Neural progenitor cell (in vitro differentiated cells): Measurements from ENCODE around the gene YKT6.

GRCh38 chr7:42237777-42238371 is 865 bp upstream of the GLI3 start:
- RAMPAGE, long total RNA = no peak

DNA sequence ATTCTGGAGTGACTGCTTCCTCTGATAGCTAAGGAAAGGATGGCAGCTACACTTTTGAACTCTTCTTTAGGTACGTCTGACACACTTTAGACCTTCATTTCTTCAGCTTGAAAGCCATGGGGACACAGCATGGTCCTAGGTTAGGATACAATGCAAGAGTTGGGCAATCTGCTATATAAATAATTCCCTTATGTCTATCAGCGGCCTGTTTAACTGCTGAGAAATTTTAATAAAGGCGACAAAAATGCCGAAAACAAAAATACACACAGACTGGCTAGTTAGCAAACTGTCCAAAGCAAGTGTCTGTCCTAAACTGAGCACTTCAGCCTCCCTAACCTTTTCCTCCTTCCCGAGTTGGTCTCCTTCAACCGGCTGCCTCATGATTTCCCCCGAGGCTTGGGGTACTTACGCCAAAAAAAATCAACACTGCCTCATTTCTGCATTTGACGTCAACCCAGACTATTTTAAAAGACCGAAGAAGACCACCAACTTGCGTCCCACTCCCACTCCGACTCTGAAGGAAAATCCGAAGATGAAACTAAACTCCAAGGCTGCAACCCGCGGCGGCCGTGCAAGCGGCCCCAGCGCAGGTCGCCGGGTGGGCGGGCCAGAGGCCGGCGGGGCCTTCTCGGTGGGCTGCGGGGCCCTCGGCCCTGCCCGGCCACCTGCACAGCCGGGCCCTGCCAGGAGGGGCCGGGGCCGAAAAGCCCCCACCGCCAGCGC is 650 bp downstream of the C7orf25 start:
- RAMPAGE, long total RNA = no peak

DNA sequence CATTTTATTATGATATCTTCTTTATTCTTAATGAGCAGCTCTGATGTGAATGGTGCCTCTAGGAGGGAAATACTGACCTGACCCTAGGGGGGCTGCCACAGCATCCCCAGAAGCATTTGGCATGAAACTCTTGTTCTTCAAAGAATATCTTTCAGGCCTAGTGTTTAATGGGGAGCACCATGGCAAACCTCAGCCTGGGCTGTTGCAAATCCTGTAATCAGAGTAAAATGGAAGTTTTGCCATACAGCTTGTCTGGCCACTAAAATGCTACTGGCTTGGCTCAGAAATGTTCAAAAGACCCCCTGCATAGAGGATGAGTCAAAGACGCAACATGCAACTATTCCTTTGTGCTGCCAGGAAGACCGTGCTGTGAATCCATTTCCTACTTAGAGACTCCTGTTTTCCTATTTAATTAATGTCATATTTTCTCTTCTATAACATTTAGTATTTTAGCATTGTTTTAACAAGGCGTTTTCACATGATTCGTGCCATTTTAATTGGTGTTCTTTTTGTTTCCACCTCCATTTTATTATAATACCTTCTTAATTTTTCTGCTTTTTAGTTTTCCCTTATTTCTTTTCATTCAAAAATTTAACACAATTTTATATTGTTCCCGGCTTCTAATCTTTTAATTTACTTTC is 26.8 kb downstream of the HECW1 start:
- RAMPAGE, long total RNA = no peak

DNA sequence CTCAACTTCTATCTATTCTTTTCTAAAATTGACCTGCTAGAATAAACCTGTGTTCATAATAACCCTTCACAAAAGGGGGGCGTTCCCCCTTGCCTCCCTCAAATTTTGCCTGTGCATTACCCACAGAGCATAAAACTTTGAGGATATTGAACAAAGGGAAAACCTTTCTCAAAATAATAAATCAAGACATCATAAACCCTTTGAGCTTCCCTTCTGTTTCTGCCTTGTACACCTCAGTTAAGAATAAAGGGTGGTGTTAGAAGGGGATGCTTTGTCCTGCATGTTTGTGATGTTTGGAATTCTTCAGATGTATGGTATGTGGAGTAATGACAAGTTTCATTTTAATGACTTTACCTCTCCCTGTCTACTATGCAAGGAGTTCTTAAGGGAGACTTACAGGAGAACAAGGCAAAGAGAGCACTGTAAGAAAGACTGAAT is 99.2 kb downstream of the HECW1 start:
- RAMPAGE, long total RNA = no peak

GRCh38 chr7:43577394-43577949 is 5.4 kb upstream of the STK17A start:
- RAMPAGE, long total RNA = no peak

GRCh38 chr7:43609063-43609988 is 26.4 kb downstream of the STK17A start:
- RAMPAGE, long total RNA = no peak

DNA sequence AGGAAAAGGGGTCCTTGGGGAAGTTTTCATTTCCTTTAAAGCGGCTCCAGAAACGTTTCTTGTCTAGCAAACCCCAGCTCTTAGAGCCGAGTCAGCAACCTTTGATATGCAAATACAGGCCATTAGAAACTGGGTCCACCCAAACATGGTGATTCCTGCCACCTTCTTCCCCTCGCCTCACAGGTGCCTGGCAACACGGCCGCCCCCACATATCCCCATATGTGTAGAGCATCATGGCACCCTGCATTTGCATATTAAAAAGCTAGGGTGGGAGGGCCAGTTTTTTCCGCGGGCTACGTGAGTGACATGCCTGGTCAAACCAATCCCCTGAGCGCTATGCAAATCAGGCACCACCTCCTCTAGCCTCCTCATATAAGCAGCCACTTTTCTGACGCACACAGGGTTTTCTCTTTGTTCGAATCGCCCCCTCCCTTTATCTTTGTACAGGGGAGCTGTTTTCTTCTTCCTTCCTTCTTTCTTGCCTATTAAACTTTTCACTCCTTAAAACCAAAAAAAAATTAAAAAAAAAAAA is 60.0 kb downstream of the COA1 start:
- RAMPAGE, long total RNA = no peak

DNA sequence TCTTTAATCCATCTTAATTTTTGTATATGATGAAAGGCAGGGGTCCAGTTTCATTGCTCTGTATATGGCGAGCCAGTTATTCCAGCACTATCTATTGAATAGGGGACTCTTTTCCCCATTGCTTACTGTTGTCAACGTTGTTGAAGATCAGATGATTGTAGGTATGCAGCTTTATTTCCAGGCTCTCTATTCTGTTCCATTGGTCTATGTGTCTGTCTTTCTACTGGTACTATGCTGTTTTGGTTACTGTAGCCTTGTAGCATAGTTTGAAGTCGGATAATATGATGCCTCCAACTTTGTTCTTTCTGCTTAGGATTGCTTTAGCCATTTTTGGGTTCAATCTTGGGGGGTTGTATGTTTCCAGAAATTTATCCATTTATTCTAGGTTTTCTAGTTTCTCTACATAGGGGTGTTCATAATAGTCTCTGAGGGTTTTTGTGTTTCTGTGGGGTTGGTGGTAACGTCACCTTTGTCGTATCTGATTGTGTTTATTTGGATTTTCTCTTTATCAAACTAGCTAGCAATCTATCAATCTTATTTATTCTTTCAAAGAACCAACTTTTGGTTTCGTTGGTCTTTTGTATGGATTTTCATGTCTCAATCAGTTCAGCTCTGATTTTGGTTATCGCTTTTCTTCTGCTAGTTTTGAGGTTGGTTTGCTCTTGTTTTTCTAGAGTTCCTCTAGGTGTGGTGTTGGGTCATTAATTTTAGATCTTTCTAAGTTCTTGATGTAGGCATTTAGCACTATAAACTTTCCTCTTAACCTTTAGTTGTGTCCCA is 26.9 kb downstream of the COA1 start:
- RAMPAGE, long total RNA = no peak

DNA sequence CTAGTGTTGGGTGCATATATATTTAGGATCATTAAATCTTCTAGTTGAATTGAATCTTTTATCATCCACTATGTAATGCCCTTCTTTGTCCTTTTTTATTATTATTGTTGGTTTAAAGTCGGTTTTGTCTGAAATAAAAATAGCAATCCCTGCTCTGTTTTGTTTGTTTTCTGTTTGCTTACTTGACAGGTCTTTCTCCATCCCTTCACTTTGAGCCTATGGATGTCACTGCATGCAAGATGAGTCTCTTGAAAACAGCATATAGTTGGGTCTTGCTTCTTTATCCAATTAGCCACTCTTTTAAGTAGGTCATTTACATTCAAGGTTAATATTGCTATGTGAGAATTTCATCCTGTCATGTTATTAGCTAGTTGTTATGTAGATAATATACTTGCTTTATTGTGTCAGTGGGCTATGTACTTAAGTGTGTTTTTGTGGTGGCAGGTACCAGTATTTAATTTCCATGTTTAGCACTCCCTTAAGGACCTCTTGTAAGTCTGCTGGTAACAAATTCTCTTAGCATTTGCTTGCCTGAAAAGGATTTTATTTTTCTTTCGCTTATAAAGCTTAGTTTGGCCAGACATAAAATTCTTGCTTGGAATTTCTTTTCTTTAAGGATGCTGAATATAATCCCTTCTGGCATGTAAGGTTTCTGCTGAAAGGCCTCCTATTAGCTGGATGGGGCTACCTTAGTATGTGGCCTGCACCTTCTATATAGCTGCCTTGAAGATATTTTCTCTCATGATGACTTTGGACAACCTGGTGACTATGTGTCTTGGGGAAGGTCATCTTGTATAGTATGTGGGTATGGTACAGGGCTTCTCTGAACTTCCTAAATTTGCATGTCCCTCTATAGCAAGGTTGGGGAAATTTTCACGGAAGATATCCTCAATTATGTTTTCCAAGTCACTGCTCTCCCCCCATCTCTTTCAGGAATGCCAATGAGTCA is 25.5 kb downstream of the COA1 start:
- RAMPAGE, long total RNA = no peak

DNA sequence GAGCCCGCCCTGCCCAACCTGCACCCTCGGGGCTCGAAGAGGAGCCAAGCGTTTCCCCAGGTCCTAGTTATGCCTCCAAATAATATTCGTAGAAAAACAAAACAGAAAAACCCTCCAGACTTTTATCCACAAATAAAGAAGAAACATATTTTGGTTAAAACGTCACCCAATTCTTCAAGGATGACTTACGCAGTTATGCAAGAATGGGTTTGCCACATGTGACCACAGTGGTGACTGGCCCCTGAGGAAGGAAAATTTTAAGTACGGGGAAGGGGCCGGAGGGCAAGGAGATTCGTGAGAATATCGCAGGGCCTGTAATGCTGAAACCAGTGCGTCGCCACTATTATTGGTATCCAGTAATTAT is 494 bp upstream of the MRPS24 start:
- RAMPAGE, long total RNA = no peak

GRCh38 chr7:43905001-43905868 is 1.2 kb downstream of the URGCP start:
- RAMPAGE, long total RNA = no peak

DNA sequence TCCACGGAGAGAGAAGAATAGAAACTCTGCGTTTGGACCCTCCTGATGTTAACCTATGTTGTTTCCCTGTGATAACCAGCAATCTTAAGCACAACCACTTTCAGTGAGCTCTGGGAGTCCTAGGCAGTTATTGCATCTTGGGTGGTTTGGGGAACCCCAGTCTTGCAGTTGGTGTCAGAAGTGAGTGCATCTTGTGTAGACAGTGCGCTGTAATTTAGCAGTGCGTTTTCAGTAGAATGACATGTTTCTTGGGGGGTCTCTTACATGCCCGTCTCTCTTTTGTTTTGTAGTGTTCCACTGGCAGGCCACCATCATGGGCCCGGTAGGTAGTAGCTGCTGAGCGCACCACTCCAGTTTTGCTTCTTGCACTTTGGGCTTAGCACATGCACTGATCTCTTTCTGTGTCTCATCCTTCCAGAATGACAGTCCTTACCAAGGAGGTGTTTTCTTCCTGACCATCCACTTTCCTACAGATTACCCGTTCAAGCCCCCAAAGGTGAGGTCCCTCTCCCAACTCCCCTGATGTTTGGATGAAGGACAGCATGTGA is 16.4 kb downstream of the UBE2D4 start:
- RAMPAGE, long total RNA = no peak

DNA sequence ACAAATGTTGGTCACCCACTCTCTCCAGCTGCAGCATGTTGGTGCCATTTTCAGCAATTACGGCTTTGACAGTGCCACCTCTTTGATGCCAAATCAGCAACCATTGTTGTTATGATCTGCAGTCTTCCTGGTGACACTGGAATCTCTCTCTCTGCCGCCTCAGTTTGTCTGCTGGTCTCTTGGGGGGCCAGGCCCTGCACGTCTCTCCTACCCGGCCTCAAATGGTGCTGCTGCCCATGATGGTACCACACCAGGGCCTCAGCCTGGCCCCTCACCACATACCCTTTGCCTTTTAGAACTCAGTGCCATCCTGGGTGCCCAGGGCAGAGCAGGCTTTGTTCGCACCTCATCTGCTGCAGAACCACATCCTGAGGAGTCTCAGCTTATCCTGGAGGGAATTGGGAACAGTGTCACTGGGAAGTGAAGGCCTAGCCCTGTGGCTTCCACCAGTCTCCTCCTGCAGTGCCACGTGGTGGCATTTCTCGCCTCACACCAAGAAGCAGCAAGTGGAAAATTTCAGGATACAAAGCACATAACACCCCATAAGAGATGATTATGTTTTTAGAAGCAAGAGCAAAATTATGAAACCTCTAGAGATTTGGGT is 26.7 kb downstream of the UBE2D4 start:
- RAMPAGE, long total RNA = no peak

DNA sequence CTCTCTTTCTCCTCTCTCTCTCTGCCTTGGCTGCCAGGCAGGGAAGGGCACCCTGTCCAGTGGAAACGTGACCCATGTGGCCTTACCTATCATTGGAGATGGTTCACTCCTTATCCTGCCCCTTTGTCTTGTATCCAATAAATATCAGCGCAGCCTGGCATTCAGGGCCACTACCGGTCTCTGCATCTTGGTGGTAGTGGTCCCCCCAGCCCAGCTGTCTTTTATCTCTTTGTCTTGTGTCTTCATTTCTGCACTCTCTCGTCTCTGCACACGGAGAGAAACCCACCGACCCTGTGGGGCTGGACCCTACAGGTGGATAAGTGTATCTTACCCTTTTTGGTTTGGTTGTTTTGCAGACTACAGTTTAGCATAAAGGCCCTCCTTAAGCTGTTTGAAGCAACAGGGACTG is 23.0 kb downstream of the SPDYE1 start:
- RAMPAGE, long total RNA = no peak

DNA sequence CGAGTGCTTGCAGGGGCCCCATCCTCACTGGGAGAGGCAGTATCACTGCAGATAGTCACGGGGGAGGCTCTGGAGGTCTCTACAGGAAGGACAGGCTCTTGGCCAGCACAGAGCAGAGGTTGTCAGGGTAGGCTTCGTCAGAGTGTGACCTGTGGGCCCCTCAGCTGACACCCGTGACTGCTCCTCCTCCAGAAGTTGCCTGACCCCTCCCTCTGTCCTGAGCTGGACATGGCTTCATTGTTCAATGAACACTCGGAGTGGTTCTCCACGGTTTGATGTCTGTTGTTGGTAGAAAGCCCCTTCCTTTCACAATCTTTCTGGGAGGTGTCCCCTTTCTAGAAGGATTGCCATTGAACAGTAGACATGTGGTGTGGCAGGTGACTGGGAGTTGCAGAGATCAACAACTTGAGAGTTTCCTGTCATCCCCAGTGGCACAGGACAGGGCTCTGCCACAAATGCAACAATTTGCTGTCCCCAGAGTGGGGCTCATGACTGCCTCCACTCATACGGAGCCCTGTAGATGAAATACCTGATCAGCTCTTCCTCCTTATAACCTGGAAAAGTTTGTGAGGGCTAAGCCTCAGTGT is 6.2 kb downstream of the DBNL start:
- RAMPAGE, long total RNA = no peak

DNA sequence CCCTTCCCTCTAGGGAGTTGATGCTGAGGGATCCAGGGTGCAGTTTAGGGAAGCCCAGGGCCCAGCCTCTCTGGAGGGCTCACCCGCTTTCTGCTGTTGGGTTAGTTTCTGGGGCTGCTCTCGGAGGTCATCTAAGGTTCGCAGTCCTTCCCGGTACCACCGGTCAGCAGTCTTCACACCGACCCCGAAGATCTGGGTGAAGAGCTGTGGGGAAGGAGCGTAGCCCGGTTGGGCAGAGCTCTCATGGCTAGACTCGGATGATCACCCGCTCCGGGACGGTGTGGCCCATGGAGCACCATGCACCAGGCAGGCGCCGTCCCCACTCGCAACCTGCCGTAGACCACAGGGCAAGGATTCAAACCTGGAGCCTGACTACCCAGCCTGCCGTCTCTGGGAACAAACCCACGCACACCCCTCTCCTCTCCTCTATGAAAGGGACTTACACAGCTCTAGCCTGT is 5.9 kb downstream of the POLM start:
- RAMPAGE, long total RNA = no peak

DNA sequence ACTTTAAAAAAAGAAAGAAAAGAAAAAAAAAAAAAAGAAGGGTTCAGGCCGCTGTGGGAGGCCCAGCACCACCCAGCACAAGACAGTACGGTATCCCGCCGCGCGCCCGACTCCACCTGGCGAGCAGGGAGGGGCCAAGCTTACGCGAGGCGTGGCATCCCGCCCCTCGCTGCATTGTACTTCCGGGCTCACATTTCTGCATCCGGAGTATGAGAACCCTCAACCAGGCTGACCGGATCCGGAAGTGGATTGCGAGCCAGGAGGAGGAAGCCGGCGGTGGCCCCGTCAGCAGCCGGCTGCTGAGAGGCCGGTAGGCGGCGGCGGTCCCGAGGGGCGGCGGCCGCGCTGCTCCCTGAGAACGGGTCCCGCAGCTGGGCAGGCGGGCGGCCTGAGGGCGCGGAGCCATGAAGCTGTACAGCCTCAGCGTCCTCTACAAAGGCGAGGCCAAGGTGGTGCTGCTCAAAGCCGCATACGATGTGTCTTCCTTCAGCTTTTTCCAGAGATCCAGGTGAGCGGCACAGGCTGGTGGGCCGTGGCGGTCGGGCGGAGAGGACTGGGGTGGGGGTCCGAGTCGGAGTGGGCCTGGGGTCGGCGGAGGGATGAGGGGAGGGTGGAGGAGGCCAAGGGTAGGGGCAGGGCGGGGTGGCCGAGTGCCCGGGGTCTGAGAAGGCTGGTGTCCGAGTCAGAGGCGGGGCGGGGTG is at the start of gene YKT6:
Gene YKT6 (plus strand): TSS at position 247 of the 701 bp plus-strand sequence.
- RAMPAGE, long total RNA = no peak

GRCh38 chr7:44223664-44224095 is 22.9 kb downstream of the YKT6 start:
- RAMPAGE, long total RNA = no peak

- RAMPAGE, long total RNA = no peak
Measured at GRCh38 chr7:44309674-44310172, 15.7 kb downstream of the CAMK2B start.

DNA sequence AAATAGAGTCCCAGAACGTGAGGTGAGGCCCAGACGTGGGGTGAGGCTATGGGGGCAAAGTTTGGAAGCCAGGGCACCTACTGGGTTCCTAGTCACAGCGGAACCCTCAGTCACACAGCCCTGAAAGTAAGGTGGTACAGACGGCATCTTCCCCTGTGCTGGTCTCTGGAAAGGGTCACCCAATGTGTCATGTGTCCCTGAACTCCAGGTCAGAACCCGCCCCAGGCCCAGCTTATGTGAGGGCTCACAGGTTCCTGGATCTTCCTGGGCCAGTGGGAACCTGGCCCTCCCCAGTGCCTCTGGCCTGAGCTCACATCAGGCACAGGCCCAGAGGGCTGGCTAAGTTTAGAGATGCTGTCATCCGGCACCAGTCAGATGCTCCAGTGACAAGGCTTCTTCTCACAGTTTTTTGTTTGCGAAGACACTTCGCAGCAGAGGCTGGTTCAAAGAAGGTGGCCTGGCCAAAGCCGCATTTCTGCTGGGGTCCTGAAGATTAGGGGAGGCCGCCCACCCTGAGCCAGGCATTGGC is 11.8 kb downstream of the CAMK2B start:
- RAMPAGE, long total RNA = no peak